Heart (tissue), 3 donors: ENCODE measurements around a stretch of chr1.

- RAMPAGE, long total RNA, 2 experiments: no peak in any of the 2 experiments
These were observed 474 bp upstream of the SH3BGRL3 start for GRCh38 chr1:26279322-26279901.

DNA sequence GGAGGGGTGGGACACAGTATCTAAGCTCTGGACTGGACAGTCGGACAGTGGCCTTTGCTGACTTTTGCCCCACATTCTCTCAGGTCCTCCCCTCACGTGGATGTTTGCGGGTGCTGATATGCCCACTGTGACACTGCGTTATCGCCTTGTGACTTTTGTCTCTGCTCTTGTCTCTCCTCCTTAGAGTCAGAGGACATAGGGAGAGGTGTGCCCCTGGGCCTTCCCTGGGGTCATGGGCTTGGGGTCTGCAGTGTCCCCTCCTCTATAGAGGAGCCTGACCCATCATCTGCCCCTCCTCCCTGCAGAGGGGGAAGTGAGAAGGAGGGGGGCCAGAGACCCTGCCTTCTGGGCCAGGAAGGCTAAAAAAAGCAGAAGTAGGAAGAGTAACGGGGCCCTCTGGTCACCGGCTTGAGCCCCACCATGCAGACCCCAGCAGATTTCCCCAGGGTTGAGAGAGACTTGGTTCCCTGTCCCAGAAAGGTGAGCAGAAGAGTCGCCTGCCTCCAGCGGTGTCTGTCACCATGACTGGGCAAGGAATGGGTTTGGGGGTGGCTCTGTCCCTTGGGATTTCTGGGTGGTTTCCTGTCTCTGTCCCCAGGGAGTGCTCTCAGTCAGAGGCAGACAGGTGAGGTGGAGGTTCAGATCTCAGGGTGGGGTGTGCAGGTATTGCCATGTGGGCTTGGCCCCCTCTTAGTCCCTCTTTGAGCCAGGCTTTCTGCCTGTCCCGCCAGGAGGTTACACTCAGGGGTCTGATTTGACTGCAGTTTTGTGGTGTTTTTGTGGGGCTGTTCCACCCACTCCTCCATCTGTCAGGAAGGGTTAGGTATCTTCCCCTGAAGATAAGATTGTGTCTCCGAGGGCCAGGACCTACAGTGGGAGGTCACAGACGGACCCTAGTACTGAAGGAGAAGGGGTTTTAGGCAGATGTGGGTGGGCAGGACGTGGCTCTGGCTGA is 13.5 kb downstream of the RPS6KA1 start:
- RAMPAGE, long total RNA, 2 experiments: no peak in any of the 2 experiments

GRCh38 chr1:26598844-26599348 is 69.3 kb downstream of the RPS6KA1 start:
- RAMPAGE, long total RNA, 2 experiments: no peak in any of the 2 experiments

- RAMPAGE, long total RNA, 2 experiments: no peak in any of the 2 experiments
These were observed 5.2 kb upstream of the ARID1A start for GRCh38 chr1:26690465-26691227.

- RAMPAGE, long total RNA, 2 experiments: no peak in any of the 2 experiments
These were observed 3.6 kb upstream of the ARID1A start for GRCh38 chr1:26692024-26692834.

DNA sequence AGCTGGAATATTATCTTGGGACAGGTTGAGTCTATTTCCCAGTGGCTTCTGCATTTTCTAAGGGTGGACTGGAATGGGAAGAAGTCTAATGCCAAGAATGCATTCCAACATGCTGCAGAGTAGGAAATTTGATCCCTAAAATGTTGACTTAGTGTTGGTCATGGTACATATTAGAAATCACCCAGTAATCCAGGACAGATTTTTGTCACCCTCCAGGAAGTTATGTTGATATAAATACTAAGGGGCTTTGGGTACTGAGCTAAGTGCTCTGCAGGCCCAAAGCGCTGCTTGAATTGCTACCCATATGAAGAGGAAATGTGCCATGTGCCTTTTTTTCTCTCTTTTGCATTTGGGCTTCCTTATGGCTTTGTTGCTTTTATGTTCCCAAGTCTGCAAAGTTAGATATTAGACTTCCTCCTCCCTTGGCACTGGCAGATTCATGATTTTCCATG is 10.0 kb downstream of the ARID1A start:
- RAMPAGE, long total RNA, 2 experiments: no peak in any of the 2 experiments

DNA sequence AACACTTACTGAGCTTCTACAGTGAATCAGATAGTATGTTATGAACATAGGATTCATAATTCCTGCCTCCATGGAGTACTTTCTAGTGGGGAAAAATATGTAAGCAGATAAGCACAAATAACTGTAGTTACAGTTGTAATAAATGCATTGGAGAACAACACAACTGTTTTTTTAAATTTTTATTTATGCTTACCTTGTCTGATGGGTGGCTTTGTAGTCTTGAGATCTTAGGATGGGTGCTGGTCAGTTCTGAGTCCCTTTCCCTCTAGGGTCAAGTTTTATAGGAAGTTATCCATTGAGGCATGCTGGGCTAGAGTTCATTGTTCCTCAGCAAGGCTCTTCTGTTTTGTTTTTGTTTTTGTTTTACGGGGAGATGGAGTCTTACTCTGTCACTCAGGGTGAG is 20.5 kb downstream of the ARID1A start:
- RAMPAGE, long total RNA, 2 experiments: no peak in any of the 2 experiments

DNA sequence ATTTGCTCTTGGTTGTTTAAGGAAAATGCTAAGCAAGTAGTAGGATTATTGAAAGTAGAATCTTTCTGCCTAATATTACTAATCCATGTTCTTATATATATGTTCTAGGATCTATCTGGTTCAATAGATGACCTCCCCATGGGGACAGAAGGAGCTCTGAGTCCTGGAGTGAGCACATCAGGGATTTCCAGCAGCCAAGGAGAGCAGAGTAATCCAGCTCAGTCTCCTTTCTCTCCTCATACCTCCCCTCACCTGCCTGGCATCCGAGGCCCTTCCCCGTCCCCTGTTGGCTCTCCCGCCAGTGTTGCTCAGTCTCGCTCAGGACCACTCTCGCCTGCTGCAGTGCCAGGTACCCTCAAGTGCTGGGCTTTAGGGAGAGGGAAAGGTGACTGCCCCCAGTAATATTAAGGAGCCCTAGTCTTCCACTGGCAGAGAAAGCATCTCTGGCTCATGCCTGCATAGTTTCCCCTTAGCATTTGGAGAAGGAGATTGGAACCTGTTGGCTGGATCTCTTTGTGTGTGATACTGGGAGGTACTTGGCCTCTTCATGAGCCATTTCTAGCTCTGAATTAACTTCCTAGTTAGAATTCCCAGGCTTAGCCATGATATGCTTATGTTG is 26.9 kb upstream of the PIGV start:
- RAMPAGE, long total RNA, 2 experiments: no peak in any of the 2 experiments

DNA sequence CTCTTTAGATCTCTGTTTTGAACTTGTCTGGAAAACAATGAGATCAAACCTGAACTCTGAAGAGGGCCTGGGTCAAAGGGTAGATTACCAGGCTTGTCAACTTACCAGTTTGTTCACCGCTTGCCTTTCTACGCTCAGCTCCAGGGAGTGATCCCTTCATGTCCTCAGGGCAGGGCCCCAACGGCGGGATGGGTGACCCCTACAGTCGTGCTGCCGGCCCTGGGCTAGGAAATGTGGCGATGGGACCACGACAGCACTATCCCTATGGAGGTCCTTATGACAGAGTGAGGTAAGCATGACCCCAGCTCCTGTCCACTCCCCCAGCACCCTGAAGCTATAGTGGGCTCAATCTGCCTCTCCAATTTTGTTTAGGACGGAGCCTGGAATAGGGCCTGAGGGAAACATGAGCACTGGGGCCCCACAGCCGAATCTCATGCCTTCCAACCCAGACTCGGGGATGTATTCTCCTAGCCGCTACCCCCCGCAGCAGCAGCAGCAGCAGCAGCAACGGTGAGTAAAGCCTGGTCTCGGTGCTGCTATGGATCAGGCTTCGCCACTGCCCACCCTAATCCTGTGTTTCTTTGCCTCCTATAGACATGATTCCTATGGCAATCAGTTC is 14.4 kb upstream of the PIGV start:
- RAMPAGE, long total RNA, 2 experiments: no peak in any of the 2 experiments

DNA sequence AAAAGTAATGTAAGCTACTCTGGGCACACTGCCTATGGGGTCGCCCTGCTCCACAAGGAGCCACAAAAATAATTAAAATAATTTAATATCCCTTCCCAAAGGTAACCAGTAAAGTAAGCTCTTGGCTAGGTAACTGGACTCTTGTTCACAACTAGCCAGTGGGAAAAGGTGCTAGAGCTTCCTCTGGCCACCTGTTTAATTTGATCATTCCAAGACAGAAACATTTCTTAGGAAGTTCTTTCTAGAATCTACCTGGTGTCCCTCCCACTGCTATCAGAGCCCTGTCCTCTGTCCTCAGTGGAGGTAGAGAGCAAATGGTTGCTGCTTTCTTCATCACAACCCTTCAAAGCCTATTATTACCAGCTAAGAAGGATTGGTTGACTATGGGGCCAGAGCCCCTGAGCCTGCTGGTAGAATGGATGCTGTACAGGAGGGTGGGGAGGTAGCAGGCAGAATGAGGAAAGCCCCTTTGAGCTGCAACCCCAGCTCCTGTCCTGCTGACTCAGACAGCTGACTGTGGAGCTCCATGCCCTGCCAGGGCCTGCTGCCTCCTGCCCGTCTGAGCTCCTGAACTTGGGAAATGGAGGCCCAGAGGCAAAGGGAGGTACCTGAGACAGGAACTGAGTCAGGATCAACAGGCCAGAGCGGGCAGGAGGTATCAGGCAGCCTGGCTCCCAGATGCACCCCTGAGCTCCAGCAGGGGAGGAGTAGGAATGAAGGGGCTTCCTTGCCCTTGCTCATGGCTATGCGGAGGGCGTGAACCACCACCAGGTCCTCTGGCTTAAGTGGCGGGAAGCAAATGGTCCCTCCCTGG is 4.2 kb upstream of the SFN start:
- RAMPAGE, long total RNA, 2 experiments: no peak in any of the 2 experiments

DNA sequence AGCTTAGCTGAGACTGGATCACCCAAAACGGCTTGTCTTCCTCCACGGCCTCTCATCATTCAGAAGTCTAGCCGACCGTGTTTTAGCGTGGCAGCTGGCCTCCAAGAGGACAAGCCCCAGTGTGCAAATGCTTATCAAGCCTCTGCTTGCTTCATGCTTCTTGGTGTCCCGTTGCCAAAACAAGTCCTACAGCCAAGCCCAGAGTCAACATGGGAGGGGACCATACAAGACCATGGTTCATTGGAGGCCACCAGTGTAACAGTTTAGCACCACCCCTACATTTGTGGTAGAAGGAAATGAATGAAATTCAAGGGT is 10.6 kb upstream of the KDF1 start:
- RAMPAGE, long total RNA, 2 experiments: no peak in any of the 2 experiments

DNA sequence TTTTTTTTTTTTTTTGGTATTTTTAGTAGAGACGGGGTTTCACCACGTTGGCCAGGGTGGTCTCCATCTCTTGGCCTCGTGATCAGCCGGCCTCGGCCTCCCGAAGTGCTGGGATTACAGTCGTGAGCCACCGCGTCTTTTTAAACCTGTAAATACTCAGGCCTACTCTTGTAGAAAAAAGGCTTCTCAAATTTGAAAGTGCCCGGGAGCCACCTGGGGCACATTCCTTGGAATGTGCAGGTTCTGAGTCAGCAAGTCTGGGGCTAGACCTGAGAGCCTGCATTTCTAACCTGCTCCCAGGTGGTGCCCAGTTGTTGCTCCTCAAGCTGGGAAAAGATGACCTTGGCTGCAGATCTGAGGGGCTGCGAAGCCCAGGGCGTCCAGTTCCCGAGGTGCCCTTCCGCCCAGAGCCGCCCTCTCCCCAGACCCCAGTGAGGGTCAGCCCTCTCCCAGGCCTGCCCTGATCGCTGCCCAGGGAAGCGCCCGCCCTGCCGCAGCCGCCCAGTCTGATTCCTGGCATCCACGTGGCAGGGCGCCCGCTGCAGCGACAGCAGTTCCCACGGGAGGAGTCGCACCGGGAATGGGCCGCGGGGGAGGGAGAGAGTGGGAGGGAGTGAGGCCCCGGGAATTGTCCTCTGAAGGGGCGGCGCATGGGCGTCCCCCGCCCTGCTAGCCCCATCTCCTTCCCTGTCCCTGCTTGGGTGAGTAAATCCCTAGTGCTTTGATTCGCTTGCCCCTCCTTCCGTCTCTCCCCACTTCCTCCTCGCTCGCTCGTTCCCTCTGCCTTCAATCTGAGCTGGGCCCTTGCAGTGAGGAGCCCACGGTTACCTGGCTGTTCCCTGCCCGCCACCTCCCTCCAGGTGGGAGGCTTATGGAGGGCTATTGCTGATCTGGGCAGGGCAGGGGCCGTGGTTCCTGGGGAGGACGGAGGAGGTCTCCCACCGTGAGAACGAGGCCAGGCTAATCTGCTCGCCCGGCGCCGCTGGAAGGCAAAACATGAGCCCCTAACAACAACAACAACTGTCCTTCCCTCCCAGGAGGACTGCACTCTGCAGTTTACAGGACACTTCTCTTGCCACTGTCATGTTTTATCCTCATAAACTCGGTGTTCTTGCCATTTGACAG is 18.8 kb upstream of the TENT5B start:
- RAMPAGE, long total RNA, 2 experiments: no peak in any of the 2 experiments

- RAMPAGE, long total RNA, 2 experiments: no peak in any of the 2 experiments
These were observed 61.6 kb upstream of the TENT5B start for GRCh38 chr1:27074152-27074674.

- RAMPAGE, long total RNA, 2 experiments: no peak in any of the 2 experiments
These were observed 17.8 kb downstream of the SLC9A1 start for GRCh38 chr1:27136894-27137821.

GRCh38 chr1:27142125-27142919 is 12.6 kb downstream of the SLC9A1 start:
- RAMPAGE, long total RNA, 2 experiments: no peak in any of the 2 experiments

DNA sequence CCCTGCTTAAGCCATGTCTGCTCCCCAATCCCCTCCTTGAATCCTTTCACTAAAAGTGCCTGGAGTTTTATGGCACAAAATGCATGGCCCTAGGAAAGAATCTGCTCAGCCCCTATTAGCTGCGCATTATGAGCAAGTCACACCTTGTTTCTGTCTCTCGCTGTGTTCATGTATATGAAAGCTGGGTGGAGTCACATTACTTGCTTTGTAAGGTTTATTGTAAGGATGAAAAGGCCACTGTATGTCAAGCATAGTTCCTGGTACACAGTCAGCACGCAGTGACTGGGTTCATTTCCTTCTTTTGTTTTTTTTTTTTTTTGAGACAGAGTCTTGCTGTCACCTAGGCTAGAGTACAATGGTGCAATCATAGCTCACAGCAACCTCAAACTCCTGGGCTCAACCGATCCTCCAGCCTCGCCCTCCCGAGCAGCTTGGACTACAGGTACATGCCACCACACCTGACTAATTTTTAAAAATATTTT is 6.7 kb upstream of the SLC9A1 start:
- RAMPAGE, long total RNA, 2 experiments: no peak in any of the 2 experiments

DNA sequence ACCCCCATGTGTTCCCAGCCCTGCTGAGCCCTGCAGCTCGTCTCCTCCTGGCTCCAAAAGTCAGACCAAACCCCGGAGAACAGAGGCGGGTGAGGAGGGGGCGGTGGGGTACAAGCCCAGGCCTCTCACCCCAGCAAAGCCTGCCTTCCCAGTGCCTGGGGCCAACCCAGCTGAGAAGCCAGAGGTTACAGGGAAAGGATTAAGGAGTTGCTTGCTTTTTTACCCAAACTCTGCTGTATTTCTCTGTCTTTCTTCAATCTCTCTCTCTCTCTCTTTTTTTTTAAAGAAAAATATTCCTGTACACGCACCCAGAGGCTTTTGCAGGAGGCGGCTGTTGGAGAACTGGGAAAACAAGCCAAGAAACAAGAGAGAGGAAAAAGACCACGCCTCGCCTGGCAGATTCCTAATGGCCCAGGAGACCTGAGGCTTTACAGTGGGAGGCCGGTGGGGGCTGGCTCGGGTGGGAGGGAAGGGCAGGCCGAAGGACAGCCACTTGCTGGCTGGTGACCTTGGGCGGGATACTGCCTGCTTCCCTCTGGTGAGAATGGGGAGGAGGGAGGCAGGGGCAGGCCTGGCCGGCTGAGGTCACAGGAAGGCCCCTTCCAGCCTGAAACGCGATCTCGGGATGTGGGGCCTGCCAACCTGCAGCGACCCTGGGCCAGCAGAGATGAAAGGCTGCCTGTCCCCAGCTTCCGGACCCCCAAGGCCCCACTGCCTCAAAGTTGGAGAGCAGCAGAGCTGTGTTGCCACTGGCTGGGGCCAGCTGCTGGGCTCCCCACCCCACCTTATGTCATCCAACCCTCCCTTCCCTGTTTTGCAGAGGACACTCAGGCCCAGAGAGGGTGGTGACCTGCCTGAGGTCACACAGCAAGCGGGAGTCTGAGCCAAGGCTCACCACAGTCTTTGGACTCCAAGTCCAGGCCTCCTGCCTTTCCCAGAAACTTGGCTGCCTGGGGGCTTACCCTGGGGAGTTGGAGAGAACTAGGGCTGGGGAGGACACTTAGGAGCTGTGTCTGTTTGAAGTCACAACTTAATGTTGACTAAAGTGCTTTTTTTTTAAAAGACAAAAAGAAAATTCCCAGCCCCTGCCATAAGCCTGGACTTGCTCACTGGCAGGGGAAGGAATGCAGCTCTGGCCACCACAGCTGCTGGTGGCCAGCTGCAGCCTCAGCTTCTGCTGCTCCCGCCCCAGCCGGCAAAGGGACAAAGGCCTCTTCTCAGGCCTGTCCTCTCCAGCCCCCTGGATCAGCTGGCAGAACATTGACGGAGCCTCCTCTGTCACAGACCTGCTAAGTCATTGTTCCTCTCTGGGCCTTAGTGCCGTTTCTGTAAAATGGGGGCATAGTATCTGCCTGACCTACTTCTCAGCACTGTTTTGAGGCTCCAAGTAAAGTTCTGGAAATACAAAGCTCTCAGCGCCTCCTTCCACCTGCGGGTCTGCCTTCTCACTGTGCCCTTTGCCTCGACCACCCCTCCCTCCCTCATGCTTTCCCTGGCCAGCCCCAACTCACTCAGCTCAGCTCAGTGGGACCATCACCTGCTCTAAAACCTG is 14.8 kb upstream of the WASF2 start:
- RAMPAGE, long total RNA, 2 experiments: no peak in any of the 2 experiments

GRCh38 chr1:27526809-27527706 is 37.1 kb upstream of the WASF2 start:
- RAMPAGE, long total RNA, 2 experiments: no peak in any of the 2 experiments

GRCh38 chr1:27545186-27545619 is 55.2 kb upstream of the WASF2 start:
- RAMPAGE, long total RNA, 2 experiments: no peak in any of the 2 experiments

GRCh38 chr1:27570377-27571047 is 33.4 kb downstream of the AHDC1 start:
- RAMPAGE, long total RNA, 2 experiments: no peak in any of the 2 experiments